Mesenchymal stem cell of adipose (primary cell): Measurements from ENCODE around the gene TGFA.

DNA sequence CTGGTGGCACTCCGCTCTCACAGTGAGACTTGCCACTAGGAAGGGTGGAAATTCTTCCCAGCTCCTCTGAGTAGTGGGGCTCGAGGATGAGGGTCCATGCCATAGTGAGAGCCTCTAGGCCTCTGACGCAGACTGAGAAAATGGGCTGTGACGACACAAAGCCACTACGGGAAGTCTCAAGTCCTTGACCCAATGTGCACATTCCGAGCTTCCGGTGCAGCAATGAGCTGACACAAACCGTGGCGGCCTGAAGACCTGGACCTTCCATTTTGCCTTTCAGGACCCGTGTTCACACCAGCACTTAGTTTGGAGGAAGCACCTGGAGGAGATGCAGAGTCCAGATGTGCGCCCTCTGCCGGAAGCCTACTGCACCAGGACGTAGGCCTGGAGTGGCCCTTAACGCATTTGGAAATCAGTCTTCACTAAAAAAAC lies 34.1 kb downstream of the BMP10 start:
- CAGE, long polyA plus RNA: no peak

DNA sequence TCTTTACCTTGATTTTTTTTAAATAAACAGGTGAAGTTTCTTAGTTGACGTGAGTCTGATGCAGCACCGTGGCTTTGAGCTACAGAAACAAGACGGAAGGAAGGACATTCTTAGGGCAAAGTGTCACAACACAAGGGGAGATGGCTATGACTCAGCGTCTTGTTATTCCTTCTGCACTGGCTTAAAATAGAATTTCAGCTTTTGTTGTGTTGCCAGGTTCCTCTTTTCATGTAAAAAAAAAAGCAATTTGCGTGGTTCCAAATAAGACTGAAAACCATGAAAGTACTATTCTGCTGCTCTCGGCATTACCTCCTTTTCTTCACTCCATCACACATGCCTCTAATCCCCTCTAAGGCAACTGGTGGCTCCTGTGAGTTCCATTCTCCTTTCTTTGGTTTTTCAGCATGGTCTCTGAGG lies 150.1 kb downstream of the ANTXR1 start:
- CAGE, long polyA plus RNA: no peak

DNA sequence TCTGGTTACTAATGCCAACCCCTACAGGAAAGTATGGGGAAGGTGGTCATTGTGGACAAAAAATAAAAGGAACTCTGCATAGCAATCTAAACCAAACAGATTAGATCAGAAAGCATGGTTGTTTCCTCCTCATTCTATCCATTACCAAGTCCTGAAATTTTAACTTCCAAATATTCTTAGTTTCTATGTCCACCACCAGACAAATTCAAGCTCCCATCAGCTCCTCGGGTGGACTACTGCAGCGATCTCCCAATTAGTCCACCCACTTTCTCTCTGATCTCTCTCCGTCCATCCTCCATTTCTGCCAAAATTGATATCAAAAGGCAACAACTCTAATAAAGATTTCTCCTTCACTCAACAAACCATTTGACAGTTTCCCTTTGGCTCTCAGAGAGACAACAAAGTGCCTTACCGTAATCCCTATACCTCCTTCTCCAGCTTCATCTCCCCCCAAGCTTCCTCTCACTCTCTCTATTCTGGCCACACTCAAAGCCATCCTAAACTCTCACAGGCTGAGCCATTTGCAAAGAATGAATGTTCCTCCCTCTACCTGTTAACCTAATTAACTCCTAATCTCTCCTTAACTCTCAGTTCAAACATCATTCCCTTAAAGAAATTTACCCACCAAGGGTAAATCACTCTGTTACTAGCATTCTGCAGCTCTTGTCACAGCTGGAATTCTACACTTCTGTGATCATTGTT lies 38.4 kb downstream of the GFPT1 start:
- CAGE, long polyA plus RNA: no peak

DNA sequence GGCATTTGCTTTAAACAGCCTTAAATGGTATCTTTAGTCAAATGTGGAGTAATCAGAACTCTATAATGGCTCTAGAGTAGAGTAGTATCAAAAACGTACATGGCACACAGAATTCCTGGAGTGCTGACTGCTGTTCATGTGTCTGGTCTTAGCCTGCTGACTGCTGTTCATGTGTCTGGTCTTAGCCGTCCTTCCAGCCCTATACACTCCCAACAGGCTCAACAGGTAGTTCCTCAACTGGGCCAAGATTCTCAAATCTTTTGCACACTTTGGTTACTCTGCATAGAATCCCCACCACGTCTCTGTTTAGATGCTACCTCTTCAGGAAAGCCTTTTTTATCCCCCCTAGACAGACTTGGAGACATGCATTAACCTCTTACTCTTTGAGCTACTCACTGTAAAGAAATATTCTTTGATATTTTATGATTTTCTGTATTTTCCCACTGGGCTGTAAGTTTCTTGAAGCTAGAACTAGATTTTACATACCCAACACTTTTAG lies 1.1 kb upstream of the GFPT1 start:
- CAGE, long polyA plus RNA: no peak

DNA sequence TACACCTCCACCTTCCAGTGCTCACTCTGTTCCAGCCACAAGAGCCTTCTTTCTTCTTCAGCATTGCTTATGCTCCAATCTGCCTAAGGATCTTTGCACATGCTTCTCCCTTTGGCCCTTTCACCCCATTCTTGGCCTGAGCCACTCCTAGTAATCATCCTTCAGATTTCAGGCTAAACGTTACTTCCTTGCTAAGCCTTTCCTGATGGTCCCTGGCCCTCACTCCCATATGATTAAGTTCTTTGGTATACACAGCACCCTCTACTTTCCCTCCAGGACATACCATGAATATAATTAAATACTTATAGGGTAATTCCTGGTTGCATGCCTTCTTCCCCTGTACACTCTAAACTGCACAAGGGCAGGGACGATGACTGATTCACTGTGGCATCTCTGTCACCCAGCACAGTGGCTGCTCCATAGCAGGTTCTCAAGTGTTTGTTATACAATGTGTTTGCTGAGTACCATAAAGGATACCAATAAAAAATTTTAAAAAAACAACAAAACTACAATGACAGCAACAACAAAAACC lies 76.4 kb downstream of the AAK1 start:
- CAGE, long polyA plus RNA: no peak

DNA sequence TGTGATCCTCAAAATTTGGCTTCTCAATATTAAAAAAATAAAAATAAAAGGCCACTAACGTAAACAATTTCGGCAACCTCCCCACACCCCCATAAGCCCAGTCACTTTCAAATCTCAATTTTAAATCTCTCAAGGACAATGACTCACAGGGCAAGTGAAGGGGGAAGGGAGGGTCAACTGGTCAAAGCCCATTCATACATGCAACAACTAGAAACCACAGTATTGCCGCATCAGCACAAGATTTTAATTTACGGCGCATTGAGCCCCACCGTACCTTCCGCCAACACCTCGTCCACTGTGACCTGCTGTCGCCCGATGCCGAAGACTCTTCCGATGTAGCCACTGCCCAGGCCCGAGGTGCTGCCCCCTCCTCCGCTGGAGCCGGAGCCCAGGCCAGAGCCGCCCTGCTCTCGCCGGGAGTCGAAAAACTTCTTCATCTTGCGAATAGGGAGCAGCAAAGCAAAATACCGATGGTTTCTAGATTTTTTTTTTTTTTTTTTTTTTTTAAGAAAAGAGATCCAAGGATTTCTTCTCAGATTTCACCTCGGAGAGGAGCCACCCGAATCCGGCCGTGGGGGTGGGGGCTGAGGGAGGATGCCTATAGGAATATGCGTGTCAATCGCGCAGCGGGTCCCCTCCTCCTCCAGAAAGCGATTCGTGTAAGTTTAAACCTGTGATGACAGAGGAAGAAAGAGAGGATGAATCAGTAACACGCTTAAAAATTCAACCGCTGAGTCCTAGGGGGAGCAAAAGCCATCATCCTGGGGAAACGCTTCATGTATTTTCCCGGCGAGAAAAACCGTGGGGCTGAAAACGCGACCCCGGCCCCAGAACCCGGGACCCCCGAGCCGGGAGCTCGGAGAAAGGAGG lies 700 bp downstream of the AAK1 start:
- CAGE, long polyA plus RNA: no peak

DNA sequence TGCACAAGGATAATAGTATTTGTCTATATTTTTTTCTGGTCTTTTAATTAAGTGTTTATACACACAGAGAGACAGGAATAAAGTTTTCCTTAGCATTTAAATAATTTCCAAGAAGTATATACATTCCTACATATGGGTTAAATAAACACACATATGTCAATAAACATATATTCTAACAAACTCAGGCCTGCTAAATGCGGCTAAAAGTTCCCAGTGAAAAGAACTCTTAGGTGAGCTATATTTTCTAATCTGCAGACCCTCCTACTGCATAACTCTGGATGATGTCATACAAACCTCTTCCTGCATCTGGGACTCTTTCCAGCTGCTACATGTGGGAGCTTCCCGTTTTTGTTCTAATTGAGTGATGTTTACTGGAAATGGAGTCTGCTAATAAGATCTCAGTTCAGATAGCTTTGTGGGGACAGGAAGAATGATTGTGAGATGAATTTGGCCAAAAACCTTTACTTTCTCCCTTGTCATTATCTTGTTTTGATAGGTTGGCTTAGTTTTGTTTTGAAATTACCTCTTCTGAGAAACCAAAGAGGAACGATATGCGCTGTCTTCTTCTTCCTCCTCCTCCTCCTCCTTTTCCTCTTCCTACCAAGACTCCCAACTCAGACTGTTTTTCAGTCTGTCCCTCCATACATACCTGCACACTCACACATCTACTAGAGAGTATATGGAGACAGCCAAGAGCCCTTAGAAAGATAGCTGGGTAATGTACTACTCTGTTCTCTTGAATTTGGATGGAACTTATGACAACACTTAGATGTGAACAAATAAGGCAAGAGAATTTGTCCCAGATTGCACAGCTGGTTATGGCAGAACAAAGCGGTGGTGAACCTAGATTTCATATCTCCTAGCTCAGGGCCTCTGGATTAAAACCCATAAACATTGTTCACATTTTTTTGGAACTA lies 39.7 kb upstream of the AAK1 start:
- CAGE, long polyA plus RNA: no peak

GRCh38 chr2:69695243-69695968 lies 46.5 kb upstream of the ANXA4 start:
- CAGE, long polyA plus RNA: no peak

DNA sequence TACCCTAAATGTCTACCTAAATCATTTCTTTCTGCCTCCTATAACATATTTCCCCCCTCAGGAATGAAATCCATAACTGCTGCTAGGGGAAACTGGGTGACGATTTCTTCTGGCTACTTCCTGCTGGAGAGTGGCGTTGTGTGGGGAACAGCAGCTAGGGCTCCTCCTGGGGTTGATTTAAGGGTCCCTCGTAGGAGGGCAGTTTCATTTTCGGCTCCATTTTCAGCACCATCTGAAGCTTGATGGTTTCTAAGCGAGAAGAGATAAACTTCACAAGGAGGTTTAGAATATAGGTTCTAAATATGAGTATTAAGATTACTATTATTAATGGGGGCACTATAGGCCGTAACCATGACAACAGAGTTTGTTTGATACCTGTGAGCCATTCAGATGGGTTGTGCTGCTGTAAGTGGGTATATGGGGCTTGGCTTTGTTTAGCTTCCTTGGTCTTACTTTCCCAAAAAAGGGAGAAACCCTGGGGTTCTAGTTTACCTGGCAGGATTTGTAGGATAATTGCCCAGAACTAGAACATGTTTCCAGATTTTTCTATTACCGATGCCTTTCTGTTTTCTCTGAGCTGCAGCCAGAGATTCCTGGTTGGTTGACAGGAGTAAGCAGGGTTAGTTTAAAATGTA lies 39.2 kb upstream of the GMCL1 start:
- CAGE, long polyA plus RNA: no peak

DNA sequence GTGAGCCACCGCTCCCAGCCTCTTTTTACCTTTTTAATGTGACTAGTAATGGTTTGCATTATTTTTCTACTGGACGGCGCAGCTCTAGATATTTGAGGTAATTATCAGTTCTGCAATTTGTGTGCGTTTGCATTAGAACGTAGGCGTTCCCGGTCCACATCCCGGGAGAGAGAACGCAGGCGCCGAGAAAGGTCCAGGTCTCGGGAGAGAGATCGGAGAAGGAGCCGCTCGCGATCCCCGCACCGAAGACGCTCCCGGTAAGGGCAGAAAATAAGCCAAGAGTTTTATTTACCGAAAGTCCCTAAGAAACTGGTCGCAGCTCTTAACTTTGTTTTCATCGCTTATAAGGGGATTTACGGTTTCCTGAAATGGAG lies 1.2 kb downstream of the SNRNP27 start:
- CAGE, long polyA plus RNA: no peak

GRCh38 chr2:69936671-69937545 lies 22.0 kb downstream of the MXD1 start:
- CAGE, long polyA plus RNA: no peak

DNA sequence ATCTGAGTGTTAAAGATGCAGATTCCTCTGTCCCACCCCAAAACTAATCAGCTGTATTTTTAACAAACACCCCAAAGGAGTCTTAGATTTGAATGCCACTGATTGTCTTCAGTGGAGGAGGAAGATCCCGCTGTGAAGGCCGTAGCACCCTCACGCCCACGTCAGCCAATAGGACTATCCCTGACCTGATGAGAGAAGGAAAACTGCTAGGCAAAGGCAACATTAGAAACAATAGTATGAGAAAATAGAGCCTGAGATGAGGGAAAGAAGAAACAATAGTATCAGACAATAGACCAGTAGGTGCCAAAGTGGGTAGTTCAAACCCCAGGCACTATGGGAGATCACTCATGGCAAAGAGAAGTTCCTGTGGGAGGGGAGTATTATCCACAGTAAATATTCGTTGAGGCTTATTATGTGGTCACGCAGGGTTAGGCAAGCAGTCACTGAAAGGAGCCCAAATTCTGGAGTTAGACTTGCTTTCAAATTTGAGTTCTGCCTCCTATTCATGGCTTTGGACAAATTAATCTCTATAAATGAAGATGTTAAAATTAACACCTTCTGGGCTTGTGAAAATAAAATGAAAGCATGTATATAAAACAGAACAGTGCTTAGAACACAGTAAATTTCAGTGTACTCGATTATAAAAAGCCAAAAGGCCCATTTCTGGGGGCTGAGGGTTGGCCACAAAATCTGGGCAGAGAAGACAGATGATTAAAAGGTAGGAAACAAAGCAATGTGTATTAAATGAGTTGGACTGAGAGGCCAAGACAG lies 2.9 kb downstream of the PCBP1 start:
- CAGE, long polyA plus RNA: no peak

- CAGE, long polyA plus RNA: no peak
Observed at GRCh38 chr2:70095069-70095661, 7.9 kb downstream of the PCBP1 start.

- CAGE, long polyA plus RNA: no peak
Observed at GRCh38 chr2:70115352-70116495, 28.4 kb downstream of the PCBP1 start.

DNA sequence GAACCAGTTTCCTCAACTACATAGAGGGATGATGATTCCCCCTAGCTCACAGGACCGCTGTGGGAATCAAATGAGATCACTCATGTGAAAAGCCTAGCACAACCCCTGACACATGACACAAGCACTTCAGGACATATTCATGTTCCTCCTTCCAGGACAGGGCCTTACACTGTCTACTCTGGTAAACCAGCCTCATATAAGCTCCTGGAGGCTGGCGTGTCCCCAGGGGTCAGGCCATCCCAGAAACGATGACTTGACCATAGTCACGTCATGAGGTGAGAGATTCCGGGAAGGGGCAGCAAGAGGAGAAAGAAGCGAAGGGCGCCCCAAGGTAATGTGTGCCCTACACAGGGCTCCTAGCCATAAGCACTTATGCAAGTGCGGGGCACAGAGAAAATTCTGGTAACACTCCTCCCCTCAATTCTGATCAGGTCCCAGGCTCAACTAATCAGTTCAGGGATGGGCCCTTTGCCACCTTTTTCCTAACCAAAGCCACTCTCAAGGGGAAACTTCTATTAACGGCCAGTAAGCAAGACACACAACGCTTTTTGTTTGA lies 49.4 kb downstream of the C2orf42 start:
- CAGE, long polyA plus RNA: no peak

DNA sequence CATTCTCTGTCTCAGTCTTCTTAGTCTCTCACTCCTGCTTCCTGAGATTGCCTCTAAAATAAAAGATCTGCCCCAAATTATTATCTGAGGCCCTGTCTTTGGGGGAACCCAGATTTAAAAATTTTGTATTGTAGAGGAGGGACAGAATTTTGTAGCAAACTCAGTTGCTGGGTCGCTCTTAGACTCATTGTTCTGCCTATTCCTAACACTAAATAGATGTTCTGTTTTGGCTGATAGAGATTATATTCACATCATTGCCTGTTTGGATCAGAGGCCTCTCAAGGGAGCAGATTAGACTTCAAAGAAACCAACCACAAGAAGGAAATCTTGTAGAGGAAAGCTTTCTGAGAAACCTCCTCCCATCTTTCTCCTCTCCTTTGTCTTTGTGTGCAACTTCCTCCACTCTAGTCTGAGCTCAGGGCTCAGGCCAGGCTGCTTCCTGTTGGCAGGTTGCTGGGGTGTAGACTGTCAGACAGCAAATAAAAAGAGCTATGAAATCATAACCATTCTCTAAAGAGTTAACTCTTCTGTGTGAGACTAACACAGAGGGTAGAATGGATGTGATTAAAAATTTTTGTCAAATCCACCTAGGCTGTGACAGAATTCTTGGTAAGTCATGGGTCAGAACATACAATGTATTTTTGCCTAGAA lies 113.1 kb downstream of the TGFA start:
- CAGE, long polyA plus RNA: no peak

DNA sequence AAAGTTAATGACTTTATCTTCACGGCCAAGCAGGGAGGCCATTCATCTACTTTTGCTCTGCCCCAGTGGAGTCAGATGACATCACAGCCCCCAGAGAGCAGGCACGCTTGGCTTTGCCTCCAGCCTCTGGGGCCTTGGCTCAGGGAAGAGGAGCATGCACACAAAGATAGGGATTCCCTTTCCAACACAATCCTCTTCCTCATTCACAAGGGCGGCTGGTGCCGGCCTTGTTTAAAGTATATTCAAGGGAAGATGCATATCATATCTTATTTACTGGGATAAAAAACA lies 21.3 kb downstream of the TGFA start:
- CAGE, long polyA plus RNA: no peak

DNA sequence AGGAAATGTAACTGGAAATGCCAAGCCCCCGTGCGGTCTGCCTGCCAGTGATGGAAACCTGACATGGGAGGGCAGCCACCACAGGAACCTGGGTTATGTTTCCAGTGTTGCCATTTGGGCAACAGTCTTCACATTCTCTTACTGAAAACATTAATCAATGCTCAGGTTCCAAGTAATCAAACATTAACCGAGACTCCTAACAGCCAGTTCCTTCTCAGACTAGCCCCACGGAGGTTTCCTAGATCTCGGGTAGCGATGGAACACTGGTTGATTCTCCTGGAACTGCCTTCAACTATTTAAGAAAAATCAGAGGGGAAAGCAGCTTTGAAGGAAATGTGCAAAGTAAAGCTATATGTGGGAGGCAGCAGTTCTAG lies 2.4 kb downstream of the TGFA start:
- CAGE, long polyA plus RNA: no peak

- CAGE, long polyA plus RNA: no peak
Observed at GRCh38 chr2:70553320-70554032, at the start of gene TGFA. TSS of gene TGFA (minus strand) at chr2:70553826.

GRCh38 chr2:70948249-70948837 lies 12.6 kb downstream of the ATP6V1B1 start:
- CAGE, long polyA plus RNA: no peak